Heart left ventricle (tissue), 7 donors: ENCODE results near the gene GRIP1.

GRCh38 chr12:66678785-66679452 lies at the start of gene GRIP1:
Gene GRIP1 (minus strand): TSS chr12:66679076.
- PRO-cap, 6 experiments = no peak in any of the 6 experiments
- RAMPAGE, long total RNA, 2 experiments = no peak in any of the 2 experiments
- RRBS = no CpG with 5 or more reads among the region's 11 CpGs

DNA sequence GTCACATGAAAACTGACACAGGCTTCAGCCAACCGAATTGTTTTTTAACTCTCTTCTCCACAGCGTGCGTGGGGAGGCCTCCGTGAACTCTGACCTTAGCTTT lies 108 bp upstream of the CAND1 start:
- PRO-cap, 6 experiments = no peak in any of the 6 experiments
- RAMPAGE, long total RNA, 2 experiments = no peak in any of the 2 experiments
- RRBS = no CpG with 5 or more reads among the region's 4 CpGs

DNA sequence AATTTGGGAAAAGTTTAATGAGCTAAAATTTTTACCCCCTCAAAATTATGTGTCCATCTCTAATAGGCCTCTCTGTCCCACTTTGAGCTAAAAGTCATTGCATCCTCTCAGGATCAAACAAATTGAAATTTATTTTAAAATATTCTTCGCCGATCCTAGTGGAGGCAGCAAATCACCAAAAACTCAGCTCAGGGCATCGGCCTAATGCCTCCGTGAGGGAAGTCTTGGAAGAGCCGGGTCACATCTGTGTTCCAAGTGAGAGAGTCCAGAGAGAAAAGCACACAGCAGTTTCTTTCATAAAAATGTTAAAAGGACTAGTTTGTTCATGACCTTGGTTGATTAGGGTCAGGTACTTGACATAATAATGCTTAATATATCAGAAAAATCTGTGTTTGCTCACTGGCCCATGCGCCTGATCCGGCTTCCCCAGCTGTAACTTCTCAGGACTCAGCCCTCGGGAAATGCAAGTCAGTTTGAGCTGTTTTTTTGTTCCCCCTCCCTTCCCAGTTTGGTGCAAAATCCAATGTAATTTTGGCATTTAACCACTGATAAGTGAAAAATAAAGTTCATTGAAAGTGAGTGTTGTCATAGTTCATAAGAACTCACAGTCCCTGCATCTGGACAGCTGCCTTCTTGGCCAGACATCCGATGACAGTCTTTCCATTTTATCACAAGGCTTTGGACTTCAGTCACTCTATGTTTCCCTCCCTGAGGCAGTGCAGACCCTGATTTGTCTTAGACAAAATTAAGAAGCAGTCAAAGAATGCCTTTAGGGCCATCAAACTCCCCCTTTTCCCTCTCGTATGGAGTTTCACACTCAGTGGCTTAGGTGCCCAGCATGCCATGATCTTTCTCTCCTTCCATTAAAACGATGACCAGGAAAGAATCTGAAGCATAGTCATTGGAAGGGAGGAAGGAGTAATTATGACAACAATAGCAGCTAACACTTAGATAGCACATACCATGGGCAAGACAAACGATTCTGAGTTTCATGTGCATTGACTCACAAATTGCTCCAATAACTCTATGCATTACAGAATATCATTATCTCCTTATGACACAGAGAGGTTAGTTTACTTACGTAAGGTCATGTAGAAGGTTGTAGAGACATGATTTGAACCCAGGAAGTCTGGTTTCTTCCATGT lies 161.8 kb downstream of the CAND1 start:
- PRO-cap, 6 experiments = peak in 1 of 6 experiments; most common plus-strand start position 178 of the sequence (in 1)
- RAMPAGE, long total RNA, 2 experiments = no peak in any of the 2 experiments
- RRBS = no CpG with 5 or more reads among the region's 13 CpGs

- PRO-cap, 6 experiments = peak in 3 of 6 experiments; most common minus-strand start chr12:67458472 (in 3)
- RAMPAGE, long total RNA, 2 experiments = no peak in any of the 2 experiments
- RRBS = no CpG with 5 or more reads among the region's 3 CpGs
Measured at GRCh38 chr12:67458279-67458661, 189.1 kb downstream of the CAND1 start.

- PRO-cap, 6 experiments = no peak in any of the 6 experiments
- RAMPAGE, long total RNA, 2 experiments = no peak in any of the 2 experiments
- RRBS = no CpG with 5 or more reads among the region's 6 CpGs
Measured at GRCh38 chr12:67693785-67694513, 45.4 kb downstream of the DYRK2 start.

DNA sequence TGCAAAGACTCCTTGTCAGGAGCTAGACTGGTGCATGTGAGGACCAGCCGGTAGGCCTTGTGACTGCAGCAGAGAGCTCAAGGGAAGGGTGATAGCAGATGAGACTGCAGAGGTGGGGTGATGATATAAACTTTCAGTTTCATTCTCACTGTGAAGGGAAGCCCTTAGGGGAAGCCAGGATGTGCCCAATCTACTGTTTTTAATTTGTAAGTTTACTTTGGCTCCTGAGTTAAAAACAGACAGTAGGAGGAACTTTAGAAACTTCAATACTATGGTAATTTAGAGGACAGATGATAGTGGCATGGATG lies 12.4 kb downstream of the IL22 start:
- PRO-cap, 6 experiments = no peak in any of the 6 experiments
- RAMPAGE, long total RNA, 2 experiments = no peak in any of the 2 experiments
- RRBS = no CpG with 5 or more reads among the region's 1 CpG

DNA sequence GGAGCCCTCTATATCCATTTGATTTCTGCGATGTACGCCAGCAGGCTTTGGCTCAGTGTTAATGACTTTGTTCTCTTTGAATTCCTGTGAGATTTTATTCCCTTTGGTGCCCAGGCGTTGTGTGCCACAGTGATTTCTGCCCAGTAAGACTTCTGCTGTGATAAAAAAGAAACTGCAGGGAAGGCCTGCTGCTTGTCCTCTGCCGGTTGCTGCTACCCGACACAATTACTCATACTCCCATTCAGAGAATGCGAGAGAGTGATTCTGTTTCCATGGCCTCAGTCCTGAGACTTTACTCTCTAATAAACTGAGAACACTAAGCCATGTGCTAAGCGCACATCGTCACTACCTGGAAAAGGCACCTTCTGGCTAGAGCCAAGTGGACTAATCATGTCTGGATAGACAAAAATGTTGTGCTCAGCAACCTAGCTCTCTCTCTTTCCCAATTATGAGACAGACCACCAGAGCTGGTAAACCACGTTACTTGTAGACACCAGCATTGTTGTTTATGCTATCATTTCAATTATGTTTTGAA lies 88.5 kb upstream of the MDM1 start:
- PRO-cap, 6 experiments = no peak in any of the 6 experiments
- RAMPAGE, long total RNA, 2 experiments = no peak in any of the 2 experiments
- RRBS = no CpG with 5 or more reads among the region's 9 CpGs

- PRO-cap, 6 experiments = no peak in any of the 6 experiments
- RAMPAGE, long total RNA, 2 experiments = no peak in any of the 2 experiments
- RRBS = no CpG with 5 or more reads among the region's 12 CpGs
Measured at GRCh38 chr12:68620395-68621141, 9.9 kb downstream of the RAP1B start.

- PRO-cap, 6 experiments = peak in 1 of 6 experiments; most common minus-strand start chr12:68890912 (in 1)
- RAMPAGE, long total RNA, 2 experiments = no peak in any of the 2 experiments
- RRBS = no CpG with 5 or more reads among the region's 9 CpGs
Measured at GRCh38 chr12:68890580-68891360, 42.2 kb downstream of the CPM start.

GRCh38 chr12:68932502-68932685 lies 577 bp downstream of the CPM start:
- PRO-cap, 6 experiments = peak in 1 of 6 experiments; most common minus-strand start chr12:68932565 (in 1)
- RAMPAGE, long total RNA, 2 experiments = no peak in any of the 2 experiments
- RRBS = no CpG with 5 or more reads among the region's 6 CpGs

GRCh38 chr12:69066425-69066876 lies 133.5 kb upstream of the CPM start:
- PRO-cap, 6 experiments = peak in 1 of 6 experiments; most common plus-strand start chr12:69066788 (in 1)
- RAMPAGE, long total RNA, 2 experiments = no peak in any of the 2 experiments
- RRBS = no CpG with 5 or more reads among the region's 3 CpGs

DNA sequence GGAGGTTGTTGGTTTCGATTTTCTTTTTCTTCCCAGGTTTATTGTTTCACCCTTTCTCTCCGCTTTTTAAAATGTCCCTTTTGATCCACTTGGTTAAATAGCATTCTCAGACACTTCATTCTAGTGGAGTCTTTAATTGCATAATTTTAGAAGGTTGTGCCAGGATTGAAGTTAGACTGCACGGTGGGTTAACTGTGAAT lies 113.8 kb upstream of the CPSF6 start:
- PRO-cap, 6 experiments = no peak in any of the 6 experiments
- RAMPAGE, long total RNA, 2 experiments = no peak in any of the 2 experiments
- RRBS = no CpG with 5 or more reads among the region's 3 CpGs

GRCh38 chr12:69239717-69240652 lies 616 bp downstream of the CPSF6 start:
- PRO-cap, 6 experiments = peak in 5 of 6 experiments; most common plus-strand start chr12:69240332 (in 1); most common minus-strand start chr12:69240251 (in 4)
- RAMPAGE, long total RNA, 2 experiments = no peak in any of the 2 experiments
- RRBS = 2% methylated on average over 8 of the region's 106 CpGs

GRCh38 chr12:69250968-69251616 lies 11.7 kb downstream of the CPSF6 start:
- PRO-cap, 6 experiments = no peak in any of the 6 experiments
- RAMPAGE, long total RNA, 2 experiments = no peak in any of the 2 experiments
- RRBS = no CpG with 5 or more reads among the region's 4 CpGs

- PRO-cap, 6 experiments = peak in 1 of 6 experiments; most common minus-strand start chr12:69331173 (in 1)
- RAMPAGE, long total RNA, 2 experiments = no peak in any of the 2 experiments
- RRBS = 13% methylated on average over 4 of the region's 24 CpGs
Measured at GRCh38 chr12:69330518-69331683, 17.3 kb upstream of the LYZ start.

GRCh38 chr12:69417553-69417912 lies 52.7 kb upstream of the FRS2 start:
- PRO-cap, 6 experiments = no peak in any of the 6 experiments
- RAMPAGE, long total RNA, 2 experiments = no peak in any of the 2 experiments
- RRBS = no CpG with 5 or more reads among the region's 6 CpGs

- PRO-cap, 6 experiments = no peak in any of the 6 experiments
- RAMPAGE, long total RNA, 2 experiments = no peak in any of the 2 experiments
- RRBS = no CpG with 5 or more reads among the region's 1 CpG
Measured at GRCh38 chr12:69417913-69418262, 52.3 kb upstream of the FRS2 start.

GRCh38 chr12:69588750-69589956 lies 3.9 kb downstream of the CCT2 start:
- PRO-cap, 6 experiments = peak in 1 of 6 experiments; most common plus-strand start chr12:69589253 (in 1)
- RAMPAGE, long total RNA, 2 experiments = no peak in any of the 2 experiments
- RRBS = no CpG with 5 or more reads among the region's 15 CpGs

DNA sequence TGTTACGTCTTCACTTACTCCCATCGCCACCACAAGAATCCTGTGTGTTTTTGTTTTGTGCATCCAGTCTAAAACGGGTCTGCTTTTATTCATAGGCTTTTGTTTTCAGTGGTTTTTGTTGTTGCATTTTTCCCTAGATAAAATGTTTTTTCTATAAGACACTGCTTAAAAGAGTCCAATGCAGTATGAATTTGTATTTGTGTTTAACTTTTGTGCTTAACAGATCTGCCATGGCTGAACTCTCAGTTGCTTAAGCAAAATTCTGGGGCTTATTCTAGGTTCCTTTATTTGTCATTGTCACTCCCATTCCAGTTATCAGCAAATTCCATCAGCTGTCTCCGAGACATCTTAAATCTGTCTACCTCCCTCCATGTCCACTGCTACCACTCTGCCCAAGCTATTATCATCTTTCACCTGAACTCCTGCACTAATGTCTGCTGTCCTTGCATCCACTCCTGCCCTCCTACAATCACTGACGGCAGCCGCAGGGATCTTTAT lies 5.0 kb upstream of the MYRFL start:
- PRO-cap, 6 experiments = no peak in any of the 6 experiments
- RAMPAGE, long total RNA, 2 experiments = no peak in any of the 2 experiments
- RRBS = no CpG with 5 or more reads among the region's 6 CpGs

GRCh38 chr12:69896423-69897311 lies 71.6 kb downstream of the MYRFL start:
- PRO-cap, 6 experiments = no peak in any of the 6 experiments
- RAMPAGE, long total RNA, 2 experiments = no peak in any of the 2 experiments
- RRBS = no CpG with 5 or more reads among the region's 4 CpGs